Non-pigmented ciliary epithelial cell (primary cell): Measurements from ENCODE around the gene STX2.

- RRBS = 23% methylated on average over 3 of the region's 17 CpGs
Measured at GRCh38 chr12:124994521-124995128, 1.2 kb downstream of the BRI3BP start.

GRCh38 chr12:125029393-125030022, 35.7 kb upstream of the AACS start:
- RRBS = no CpG with 5 or more reads among the region's 10 CpGs

- RRBS = no CpG with 5 or more reads among the region's 5 CpGs
Measured at GRCh38 chr12:125996293-125996930, 810.2 kb downstream of the TMEM132B start.

DNA sequence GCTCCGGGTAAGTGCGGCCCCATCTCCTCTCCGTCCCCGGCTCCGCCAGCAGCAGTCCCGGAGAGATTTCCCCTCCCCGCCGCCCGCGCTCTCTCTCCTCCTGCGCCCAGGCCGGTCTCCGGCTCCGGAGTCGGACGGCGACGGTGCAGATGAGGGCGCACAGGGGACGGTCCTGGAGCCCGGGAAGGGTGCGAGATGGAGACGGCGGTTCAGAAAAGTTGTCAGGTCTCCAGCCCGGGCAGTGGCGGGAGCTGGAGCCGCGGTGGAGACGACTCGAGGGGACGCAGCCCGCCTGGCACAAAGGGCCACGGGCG, 1540.3 kb downstream of the TMEM132B start:
- RRBS = 4% methylated on average over 24 of the region's 34 CpGs

- RRBS = no CpG with 5 or more reads among the region's 3 CpGs
Measured at GRCh38 chr12:126736822-126737240, 1530.1 kb upstream of the TMEM132C start.

GRCh38 chr12:126768548-126769083, 1498.4 kb upstream of the TMEM132C start:
- RRBS = no CpG with 5 or more reads among the region's 7 CpGs

- RRBS = no CpG with 5 or more reads among the region's 7 CpGs
Measured at GRCh38 chr12:127708089-127708378, 558.9 kb upstream of the TMEM132C start.

DNA sequence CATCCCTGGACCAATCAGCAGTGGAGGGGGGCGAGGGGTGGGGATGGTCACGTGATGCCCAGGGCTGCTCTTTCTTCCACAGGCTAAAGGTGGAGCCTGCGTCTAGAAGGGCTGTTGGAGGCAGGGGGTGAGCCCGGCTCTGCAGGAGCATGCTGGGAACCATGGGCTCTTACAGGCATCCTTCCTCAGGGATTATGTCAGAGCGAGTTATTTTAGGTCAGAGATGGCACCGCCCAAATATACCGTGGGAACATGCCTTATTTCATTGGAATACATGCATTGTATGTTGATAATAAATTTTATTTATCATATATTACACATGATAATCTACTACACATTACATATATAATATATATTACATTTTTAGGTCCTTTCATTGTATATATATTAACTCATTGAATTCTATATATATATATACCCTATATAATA, 75.3 kb upstream of the TMEM132C start:
- RRBS = no CpG with 5 or more reads among the region's 7 CpGs

GRCh38 chr12:128208410-128208609, 58.7 kb upstream of the TMEM132C start:
- RRBS = no CpG with 5 or more reads among the region's 1 CpG

DNA sequence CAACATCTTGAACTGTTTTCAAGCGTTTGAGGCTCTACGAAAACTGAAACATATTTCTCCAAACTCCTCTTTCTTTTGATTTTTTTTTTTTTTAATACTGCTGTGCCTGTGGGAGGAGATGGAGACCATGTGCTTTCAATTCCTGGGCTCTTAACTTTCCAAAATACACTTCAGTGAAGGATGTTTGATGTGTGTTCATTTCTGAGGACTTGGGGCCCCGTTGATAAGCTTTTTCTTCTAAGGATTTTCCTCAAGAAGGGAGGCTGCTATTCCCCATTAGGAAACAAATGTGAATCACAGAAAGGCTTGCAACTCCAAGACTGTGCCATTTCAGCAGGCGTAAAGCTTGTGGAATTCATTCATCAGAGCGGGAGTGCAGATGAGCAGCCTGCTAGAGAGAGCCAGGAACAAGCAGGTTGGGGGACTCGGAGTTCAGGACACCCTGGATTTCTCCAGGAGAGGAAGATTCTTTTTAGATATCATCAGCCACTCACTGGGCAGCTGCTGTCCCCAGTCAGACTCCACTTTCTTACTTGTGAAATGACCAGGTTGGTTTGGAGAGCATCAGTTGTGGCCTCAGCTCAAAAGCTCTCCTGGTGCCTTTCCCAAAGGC, 94.7 kb downstream of the TMEM132C start:
- RRBS = no CpG with 5 or more reads among the region's 6 CpGs

DNA sequence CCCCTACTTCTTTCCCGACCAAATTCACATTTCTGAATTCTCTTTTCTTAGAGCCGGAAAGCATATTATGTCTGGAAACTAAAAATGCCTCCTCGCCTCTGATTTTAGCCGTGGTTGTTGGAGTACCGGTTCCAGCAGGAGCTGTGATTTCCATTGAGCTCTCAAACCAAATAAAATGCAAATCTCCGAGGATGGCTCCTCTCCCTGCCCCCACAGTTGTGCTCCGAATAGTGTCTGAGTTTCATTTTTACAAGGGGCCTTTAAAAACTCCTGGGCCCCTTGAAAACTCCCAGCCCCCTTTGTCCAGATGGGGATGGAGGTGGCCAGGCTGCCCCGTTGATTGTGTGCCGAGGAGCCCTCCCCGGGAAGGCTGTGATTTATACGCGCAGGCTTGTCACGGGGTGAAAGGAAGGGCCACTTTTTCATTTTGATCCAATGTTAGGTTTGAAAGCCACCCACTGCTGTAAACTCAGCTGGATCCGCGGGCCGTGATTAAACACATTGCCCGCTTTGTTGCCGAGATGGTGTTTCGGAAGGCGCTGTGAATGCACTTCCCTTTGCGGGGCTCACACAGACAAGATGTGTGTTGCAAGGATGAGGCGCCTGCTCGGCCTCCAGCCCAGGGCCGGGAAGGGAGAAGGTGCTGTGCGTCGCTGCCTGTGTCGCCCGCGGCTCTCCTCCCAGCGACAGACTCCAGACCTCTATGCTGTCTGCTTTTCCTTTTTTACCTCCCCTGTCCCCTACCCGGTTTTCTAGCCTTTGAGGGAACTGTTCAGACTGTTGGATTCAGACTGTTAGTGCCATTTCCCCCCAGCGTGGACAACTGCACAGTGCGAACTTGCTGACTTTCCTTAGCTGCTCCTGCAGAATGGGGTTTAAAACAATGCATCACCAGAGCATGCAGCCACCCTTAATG, 98.8 kb downstream of the TMEM132C start:
- RRBS = 33% methylated on average over 3 of the region's 33 CpGs

GRCh38 chr12:128388510-128389313, 121.7 kb downstream of the TMEM132C start:
- RRBS = no CpG with 5 or more reads among the region's 18 CpGs

DNA sequence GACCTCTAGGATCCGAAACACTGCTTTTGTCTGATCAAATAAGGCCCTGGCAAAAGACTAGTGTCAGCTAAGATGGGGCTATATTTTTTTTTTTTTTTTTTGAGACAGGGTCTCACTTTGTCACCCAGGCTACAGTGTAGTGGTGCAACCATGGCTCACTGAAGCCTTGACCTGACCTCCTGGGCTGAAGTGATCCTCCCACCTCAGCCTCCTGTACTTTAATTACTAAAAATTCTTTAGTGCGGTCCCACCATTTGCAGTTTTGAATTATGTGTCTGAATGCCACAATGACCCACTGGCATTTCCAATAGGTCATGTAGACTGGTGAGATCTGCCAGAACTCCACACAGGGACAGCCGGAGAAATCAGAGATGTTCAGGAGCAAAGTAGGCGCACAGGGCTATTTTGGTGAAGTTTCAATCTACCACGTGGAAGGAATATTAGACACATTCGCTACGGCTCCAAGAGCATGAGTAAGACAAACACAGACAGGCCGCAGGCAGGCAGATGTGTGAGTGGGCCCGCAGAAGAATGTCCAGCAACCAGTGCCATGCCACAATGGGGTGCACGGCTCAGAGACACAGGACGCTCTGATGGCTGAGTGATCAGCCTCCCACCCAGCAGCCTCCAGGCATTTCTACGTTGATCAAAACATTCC, 10.5 kb downstream of the SLC15A4 start:
- RRBS = no CpG with 5 or more reads among the region's 12 CpGs

GRCh38 chr12:128938974-128939562, 85.8 kb downstream of the GLT1D1 start:
- RRBS = no CpG with 5 or more reads among the region's 11 CpGs

DNA sequence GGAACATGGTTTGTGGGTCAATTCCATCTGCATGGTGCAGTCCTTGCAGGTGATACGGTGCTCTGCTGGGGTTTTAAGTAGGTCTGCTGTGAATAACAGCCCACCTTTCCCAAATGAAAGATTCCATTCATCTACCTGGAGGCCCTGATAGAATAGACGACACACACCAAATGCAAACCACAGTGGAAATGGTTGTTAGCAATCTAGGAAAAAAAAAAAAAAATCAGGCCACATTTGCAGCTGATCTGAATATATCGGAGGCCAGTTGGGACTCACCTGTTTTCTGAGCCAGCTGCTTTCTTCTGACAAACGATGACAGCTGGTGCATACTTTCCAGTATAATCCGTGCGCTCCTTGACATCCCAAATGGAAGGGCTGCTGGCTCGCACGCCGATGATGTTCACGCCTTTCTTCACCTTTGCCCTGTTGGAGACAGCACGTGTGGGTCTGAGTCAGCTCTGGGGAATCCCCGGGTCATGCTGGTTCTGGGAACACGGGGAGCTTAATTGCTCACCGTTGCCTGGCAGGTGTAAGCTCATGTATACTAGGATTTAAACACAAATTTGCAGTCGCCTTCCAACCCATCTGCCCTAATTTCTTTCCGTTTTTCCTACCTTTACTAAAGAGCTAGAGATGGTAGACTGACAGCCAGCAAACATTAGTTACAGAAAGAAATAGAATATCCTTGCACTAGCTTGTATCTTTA, 372.9 kb downstream of the TMEM132D start:
- RRBS = no CpG with 5 or more reads among the region's 16 CpGs

- RRBS = no CpG with 5 or more reads among the region's 13 CpGs
Measured at GRCh38 chr12:130796862-130797361, 42.1 kb downstream of the STX2 start.

DNA sequence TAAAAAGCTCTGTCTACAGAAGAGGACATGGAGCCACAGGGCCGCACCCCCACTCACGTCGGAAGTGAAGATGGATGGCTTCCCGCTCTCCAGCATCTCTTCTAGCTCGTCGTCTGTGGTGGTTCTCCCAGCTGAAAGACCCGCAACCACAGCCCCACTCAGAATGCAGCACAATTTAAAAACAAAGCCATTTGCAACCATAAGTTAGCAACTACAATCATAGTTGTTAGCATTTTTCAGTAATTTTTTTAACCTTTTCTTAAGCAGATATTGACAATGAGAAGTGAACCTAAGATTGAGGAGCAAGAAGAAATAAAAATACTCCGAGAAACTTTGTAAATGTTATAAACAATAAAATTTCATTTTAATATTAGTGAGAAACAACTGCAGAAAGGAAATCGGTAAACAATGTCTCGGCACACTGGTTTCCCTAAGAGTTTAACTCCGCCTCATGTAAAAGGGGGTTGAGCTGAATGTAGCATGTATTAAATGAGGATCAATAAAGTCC, 37.6 kb downstream of the STX2 start:
- RRBS = no CpG with 5 or more reads among the region's 11 CpGs

DNA sequence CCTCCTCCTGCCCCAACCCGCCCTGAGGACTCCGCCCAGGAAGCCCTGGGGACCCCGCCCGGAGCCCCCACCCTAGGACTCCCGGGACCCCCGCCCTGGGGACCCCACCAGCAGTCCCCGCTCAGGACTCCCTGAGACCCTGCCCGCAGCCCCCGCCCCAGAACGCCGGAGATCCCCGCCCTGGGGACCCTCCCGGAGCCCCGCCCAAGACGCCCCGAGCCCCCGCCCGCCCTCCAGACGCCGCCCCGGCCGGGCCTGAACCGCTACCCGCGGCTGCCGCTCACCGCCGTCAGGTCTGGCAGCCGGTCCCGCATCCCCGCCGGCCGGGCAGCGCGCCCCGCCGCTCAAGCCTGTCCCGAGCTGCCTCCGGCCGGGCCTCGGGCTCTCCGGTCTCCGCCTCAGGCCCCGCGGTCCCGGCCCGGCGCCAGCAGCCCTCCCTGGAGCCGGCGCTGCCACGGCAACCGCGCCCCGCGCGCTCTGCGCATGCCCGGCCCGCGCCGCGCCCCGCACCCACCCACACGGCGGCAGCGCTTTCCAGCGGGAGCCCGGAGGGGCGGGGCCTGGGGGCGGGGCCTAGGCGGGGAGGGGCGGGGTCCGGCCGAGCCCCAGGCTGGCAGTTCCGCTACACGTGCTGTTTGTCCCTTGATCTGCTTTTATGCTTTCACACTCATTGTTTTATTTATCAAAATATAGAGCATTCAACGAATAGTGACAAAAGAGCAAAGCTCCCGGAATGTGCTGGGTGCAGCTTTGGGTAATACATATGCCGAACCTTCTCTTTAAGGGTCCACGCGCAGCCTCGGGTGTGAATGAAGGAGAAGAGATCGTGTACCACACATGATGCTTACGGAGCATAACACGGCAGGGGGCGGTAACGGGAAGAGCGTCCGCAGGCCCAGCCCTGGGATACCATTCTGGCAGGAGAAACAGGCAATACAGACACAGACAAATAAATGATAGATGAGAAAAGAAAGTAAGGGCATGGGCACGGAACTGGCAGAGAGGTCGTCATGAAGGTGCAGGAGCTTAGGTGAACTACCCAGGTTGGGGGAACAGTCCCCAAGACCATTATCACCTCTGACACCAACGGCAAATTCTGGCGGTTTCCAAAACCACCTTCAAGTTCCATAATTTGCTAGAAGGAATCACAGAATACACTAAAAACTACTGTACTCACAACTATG, at the start of gene STX2:
Gene STX2, minus strand, starts transcription at position 465 of the 1,184 bp plus-strand sequence.
- RRBS = 2% methylated on average over 58 of the region's 93 CpGs

GRCh38 chr12:130868366-130869097, 3.3 kb upstream of the RAN start:
- RRBS = no CpG with 5 or more reads among the region's 7 CpGs